Upper lobe of left lung (tissue), 5 donors: ENCODE results near the genes TECPR1 and BAIAP2L1.

- PRO-cap, 2 experiments, result no peak in any of the 2 experiments
- RAMPAGE, long total RNA, 4 experiments, result no peak in any of the 4 experiments
Observed at GRCh38 chr7:97116319-97116928, 1.1 kb upstream of the SDHAF3 start.

GRCh38 chr7:97772415-97772814, 40.5 kb downstream of the TAC1 start:
- PRO-cap, 2 experiments, result no peak in any of the 2 experiments
- RAMPAGE, long total RNA, 4 experiments, result no peak in any of the 4 experiments

DNA sequence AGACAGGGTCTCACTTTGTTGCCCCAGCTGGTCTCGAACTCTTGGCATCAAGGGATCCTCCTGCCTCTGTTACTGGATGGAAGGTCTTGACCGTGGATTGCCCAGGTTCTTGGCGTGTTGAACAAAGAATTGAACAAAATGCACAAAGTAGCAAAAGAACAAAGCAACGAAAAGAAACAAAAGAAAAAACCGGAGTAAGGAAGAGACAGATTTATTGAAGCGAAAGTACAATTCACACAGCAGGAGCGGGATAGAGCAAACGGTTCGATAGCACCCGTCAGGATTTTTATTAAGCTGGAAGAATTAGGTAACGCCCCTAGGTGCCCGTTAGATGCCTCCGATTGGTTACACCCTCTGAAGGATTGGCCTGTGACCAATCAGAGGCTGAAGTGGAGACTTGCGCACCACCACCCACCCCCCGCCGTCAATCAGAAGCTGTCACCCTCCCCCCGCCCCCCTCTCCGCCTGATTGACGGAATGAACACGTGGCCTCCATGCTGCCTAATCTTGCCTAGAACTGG, 16.9 kb downstream of the OCM2 start:
- PRO-cap, 2 experiments, result no peak in any of the 2 experiments
- RAMPAGE, long total RNA, 4 experiments, result no peak in any of the 4 experiments

DNA sequence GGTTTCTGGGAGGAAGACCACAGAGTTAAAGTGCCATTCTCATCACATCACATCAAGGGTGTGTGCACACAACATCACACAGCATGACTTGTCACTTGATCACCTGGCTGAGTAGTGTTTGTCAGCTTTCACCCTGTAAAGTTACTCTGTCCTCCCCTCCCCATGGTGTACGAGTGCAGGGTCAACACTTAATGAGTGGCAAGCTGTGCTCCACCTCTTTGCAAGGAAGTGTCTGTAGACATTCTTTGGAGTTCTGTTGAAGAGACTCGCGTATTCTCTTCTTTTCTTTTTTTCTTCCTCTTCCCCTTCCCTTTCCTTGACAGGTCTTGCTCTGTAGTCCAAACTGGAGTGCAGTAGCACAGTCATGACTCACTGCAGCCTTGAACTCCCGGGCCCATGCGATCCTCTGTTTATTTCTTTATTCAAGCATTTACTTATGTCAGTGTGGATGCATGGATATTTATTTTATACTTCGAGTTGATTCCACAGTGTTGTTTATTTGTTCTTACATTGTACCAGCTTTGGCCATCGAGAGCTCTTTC, 10.4 kb downstream of the LMTK2 start:
- PRO-cap, 2 experiments, result no peak in any of the 2 experiments
- RAMPAGE, long total RNA, 4 experiments, result no peak in any of the 4 experiments

- PRO-cap, 2 experiments, result no peak in any of the 2 experiments
- RAMPAGE, long total RNA, 4 experiments, result no peak in any of the 4 experiments
Observed at GRCh38 chr7:98177347-98178240, 33.6 kb upstream of the BHLHA15 start.

DNA sequence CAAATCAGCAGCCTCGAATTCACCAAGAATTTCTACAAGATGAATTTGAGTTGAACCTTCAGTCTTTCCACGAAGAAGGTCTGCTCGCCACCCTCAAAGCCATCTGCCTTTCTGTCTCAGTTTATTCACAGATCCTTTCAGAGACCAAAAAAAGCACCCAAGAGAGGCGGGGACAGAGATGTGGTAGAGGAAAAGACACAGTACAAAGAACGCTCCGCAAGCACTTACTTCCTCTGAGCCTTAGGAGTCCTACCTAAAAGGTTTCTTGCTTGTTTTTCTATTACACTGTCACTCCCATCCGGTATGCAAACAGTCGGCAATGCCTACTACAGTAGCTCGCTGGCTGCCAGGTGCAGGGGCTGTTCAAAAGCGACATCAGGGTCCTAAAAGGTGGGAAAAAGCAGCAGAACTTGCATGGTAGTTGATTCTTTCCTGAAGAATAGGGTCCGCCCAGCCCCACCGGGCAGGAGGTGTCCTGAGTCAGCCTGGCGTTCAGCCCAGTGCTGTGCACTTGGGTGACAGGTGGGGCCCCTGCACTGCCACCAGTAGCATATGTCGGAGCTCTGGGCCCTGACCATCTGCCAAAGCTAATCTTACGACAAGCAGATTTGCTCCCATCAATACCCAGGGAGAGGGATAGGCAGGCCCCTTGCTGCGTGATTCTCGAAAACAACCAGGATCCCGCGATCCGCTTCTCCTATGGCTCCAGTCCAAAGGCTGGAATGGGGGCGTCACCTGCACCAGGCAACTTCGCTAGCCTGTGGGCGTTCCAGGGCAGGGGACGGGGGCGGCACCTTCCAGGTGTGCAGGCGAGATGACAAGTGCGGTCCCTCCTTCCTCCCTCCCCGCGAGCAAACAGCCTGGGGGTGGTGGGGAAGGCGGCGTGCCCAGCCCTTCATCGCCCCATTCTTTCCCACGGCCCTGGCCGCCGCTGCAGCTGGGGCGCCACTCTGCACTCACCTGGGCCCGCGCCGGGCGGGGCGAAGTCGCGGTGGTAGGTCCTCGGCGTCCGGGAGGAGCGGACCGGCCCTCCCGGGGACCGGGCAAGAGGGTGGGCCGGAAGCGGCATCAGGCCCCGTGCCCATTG, at the start of gene TECPR1:
TECPR1 (minus strand) TSS at position 1,067 of the 1,087 bp plus-strand sequence.
- PRO-cap, 2 experiments, result peak in 2 of 2 experiments; most common plus-strand start position 308 of the sequence (in 1); most common minus-strand start position 988 of the sequence (in 2)
- RAMPAGE, long total RNA, 4 experiments, result start-site peak on the minus strand in 4 of 4 experiments, centred at positions 984 to 1,014 of the sequence, 27 to 86 reads per replicate

- PRO-cap, 2 experiments, result peak in 2 of 2 experiments; most common plus-strand start chr7:98286460 (in 1); most common minus-strand start chr7:98286367 (in 2)
- RAMPAGE, long total RNA, 4 experiments, result no peak in any of the 4 experiments
Observed at GRCh38 chr7:98285622-98286644, 4.4 kb downstream of the BRI3 start.

DNA sequence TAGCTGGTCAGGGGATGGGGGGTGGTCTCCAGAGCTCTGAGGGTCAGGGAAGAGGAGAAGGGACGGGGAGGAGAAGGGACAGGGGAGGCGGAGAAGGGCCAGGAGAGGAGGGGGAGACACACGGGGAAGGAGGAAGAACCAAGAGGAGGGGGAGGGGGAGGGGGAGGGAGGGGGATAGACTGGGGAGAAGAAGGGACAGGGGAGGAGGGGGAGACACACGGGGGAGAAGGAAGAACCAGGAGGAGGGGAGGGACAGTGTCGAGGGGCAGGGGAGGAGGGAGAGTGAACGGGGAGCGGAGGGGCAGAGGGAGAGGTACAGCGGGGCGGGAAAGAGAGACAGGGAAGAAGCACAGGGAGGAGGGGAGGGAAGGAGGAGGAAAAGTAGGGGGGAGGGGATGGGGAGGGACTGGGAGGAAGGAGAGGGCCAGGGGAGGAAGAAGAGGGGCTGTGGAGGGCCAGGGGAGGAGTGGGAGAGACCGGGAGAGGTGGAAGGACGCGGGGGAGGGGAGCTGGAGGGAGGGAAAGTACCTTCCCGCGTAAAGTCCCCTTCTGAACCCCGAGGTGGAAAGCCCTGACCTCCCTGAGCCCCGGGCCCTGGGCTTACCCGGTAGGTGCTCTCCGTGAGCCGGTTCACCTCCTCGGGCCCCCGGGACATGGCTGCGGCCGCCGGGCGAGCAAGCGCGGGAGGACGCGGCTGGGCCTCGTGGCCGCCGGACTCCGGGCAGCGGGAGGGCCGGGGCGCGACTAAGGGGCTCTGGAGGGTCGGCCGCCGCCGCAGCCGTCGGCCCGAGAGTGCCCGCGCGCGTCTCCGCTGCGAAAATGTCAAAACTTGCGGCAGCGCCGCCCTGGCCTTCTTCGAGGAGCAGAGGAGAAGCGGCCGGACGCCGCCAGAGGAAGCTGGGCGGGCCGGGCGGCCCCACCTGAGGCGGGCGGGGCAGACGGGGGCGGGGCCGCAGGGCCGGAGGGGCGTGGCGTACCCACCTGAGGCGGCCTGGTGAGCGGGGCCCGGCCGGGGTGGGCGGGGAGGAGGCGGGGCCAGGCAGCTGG, at the start of gene BAIAP2L1:
BAIAP2L1 (minus strand) TSS at position 893 of the 1,047 bp plus-strand sequence.
- PRO-cap, 2 experiments, result peak in 2 of 2 experiments; most common minus-strand start position 821 of the sequence (in 2)
- RAMPAGE, long total RNA, 4 experiments, result start-site peak on the minus strand in 3 of 4 experiments, centred at positions 684 to 913 of the sequence, 6 to 38 reads per replicate

DNA sequence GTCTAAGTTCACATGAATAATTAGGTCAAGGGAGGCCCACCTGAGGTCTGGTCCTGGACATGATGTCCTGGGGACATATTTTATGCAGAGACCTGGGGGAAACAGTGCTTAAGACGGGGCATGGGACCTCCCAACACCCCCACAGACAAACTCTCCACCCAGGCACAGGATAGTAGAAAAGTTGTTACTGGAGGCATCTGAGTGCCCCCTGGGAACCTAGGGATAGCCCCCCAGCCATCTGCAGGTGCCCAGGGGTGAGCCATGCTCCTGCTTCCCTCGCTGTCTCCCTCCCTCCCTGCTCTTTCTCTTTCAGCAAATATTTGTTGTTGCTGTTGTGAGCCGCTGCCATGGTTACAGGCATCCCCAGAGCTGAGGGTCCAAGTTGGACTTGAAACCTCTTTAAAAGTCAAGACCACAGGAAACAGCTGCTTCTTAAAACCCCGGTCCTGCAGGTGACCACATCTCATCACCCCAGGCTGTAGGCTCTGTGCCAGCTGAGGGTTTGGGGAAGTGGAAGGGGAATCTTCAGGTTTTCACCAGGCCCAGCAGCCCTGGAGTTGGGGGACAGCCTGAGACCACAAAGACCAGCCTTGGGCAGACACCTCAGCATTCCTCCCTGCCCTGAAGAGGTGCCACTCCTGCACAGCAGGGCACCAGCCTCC, 24.4 kb downstream of the NPTX2 start:
- PRO-cap, 2 experiments, result no peak in any of the 2 experiments
- RAMPAGE, long total RNA, 4 experiments, result no peak in any of the 4 experiments

- PRO-cap, 2 experiments, result no peak in any of the 2 experiments
- RAMPAGE, long total RNA, 4 experiments, result no peak in any of the 4 experiments
Observed at GRCh38 chr7:99040218-99041118, 103.4 kb downstream of the SMURF1 start.

DNA sequence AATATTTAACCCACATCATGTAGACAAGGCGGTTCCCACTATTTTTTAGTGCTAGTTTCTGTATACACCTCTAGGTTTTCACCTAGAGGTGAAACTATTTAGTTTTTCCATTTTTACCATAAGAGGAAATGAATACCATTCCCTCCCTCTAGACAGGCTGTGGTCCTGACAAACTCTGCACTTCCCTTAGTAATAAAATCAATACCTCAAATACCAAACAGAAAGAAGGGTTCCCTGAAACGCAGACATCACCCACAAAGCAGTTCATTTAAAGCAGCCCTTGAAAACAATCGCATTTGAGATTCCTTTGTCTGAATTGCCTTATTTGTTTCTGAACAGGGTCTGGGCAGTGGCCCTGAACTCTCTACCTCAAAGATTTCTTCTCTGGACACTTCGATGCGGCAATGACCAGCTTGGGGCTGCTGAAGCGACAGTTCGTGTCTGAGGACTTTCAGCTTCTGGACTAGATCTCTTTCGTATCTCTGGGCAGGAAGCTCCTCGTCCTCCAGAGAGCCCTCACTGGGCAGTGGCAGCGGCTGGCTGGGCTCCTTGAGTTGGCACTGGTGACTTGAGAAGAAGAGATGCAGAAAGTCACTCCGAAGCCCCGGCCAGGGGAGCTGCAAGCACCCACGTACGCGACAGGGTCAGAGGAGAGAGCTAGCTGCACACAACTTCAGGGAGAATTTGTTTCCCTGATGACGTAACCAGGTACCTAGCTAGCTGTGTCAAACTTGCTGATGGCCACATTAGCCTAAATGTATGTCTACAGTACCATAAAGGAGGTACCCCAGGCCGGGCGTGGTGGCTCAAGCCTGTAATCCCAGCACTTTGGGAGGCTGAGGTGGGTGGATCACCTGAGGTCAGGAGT, 96.4 kb downstream of the SMURF1 start:
- PRO-cap, 2 experiments, result no peak in any of the 2 experiments
- RAMPAGE, long total RNA, 4 experiments, result start-site peak on the minus strand in 1 of 4 experiments, centred at position 283 of the sequence, 28 reads per replicate

GRCh38 chr7:99064359-99065230, 79.3 kb downstream of the SMURF1 start:
- PRO-cap, 2 experiments, result no peak in any of the 2 experiments
- RAMPAGE, long total RNA, 4 experiments, result start-site peak on the minus strand in 1 of 4 experiments, at chr7:99064305-99064760 at its widest, 8 reads per replicate

DNA sequence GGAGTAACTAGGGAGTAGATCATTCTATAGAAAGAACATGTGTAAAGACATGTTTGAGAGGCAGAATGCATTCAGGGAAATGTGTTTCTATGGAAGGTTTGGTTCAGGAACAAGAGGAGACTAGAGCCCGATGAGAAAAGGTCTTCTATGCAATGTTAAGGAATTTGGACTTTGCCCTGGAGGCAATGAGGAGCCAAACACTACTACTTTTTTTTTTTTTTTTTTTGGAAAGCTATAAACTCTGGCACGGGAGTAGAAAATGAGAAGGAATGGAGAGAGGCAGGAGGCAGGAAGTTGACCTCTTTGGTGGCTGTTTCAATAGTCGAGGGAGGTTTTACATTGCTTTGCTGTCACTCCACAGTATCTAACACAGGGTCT, 44.9 kb downstream of the SMURF1 start:
- PRO-cap, 2 experiments, result no peak in any of the 2 experiments
- RAMPAGE, long total RNA, 4 experiments, result no peak in any of the 4 experiments

GRCh38 chr7:99105723-99106276, 38.1 kb downstream of the SMURF1 start:
- PRO-cap, 2 experiments, result no peak in any of the 2 experiments
- RAMPAGE, long total RNA, 4 experiments, result start-site peak on the minus strand in 2 of 4 experiments, at chr7:99105937-99106416 at its widest, 11 to 15 reads per replicate

- PRO-cap, 2 experiments, result no peak in any of the 2 experiments
- RAMPAGE, long total RNA, 4 experiments, result no peak in any of the 4 experiments
Observed at GRCh38 chr7:99127532-99128113, 16.3 kb downstream of the SMURF1 start.

GRCh38 chr7:99241632-99241976, 33.7 kb upstream of the KPNA7 start:
- PRO-cap, 2 experiments, result no peak in any of the 2 experiments
- RAMPAGE, long total RNA, 4 experiments, result no peak in any of the 4 experiments

GRCh38 chr7:99496420-99496619, 3.8 kb downstream of the ZNF394 start:
- PRO-cap, 2 experiments, result no peak in any of the 2 experiments
- RAMPAGE, long total RNA, 4 experiments, result no peak in any of the 4 experiments

GRCh38 chr7:99557718-99558158, 704 bp upstream of the ZNF655 start:
- PRO-cap, 2 experiments, result no peak in any of the 2 experiments
- RAMPAGE, long total RNA, 4 experiments, result no peak in any of the 4 experiments

DNA sequence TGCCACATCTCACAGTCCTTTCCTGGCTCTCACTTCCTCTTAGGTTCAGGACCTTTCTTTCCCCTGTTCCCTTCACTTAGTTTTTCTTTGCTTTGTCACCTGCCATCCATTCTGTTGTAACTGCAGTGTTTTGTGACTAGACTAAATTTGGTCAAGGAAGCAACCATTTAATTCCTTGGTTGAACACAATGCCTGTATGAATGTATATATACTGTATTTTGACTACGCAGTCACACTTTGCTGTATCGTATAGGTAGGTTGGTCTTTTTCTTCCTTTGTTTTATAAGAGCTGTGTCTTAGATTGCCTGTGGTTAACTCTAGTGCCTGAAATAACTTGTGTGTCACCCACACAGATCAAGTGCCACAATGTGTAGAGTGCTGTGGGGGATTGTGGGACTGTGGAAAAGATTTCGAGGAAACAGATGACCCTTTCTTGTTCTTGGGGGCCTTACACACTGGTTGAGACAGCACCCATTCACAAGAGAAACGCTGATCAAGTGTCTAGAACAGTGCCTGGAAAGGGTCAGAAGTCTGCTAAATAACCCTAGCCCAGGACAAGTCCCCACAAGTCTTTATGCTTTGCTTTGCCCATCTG, 2.7 kb downstream of the ZNF655 start:
- PRO-cap, 2 experiments, result no peak in any of the 2 experiments
- RAMPAGE, long total RNA, 4 experiments, result no peak in any of the 4 experiments

DNA sequence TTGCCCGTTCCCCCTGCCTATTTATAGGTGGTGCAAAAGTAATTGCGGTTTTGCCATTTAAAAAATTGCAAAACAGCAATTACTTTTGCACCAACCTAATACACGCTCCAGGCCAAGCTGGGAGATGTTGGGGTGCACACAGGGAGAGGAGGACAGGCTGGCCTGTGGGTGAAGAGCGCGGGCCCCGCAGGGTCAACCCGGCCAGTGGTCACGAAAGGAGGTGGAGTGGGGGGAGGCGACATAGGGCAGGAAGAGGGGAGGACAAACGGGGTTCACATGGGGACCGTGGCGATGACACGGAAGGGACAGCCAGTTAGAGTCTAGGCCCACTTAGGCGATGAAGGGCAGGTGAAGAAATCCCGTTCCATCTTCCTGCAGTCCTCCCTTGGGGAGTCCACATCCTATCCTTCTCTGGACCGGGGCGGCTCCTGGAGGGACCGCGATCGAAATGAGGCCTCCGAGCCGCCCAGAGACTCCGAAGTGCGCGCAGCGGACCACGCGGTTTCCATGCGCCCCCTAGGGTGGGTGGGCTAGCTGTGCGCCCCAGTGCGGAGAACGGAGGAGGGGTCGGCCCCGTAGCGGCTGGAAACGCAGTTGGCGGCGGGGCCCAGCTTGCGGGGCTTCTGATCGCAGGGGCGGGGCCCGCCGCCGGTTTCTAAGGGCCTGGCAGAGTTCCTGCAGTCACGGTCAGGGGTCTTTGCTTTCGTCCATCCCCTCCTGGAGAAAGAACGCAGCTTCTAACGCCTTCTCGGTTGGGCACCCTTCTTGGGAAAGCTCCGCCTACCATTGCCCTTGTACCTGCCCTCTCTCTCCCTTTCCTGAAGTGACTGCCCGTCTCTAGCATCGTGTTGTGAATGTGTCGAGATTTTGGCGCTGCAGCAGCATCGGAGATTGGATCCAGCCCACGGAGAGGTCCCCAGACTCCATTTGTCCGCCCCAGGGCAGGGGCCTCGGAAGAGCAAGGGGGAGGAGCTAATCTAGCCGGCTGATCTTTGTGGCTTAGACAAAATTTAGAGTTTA, 18.0 kb upstream of the TMEM225B start:
- PRO-cap, 2 experiments, result no peak in any of the 2 experiments
- RAMPAGE, long total RNA, 4 experiments, result no peak in any of the 4 experiments